Bronchus (tissue), 1 donor: ENCODE measurements around the genes MTX2 and AGPS.

DNA sequence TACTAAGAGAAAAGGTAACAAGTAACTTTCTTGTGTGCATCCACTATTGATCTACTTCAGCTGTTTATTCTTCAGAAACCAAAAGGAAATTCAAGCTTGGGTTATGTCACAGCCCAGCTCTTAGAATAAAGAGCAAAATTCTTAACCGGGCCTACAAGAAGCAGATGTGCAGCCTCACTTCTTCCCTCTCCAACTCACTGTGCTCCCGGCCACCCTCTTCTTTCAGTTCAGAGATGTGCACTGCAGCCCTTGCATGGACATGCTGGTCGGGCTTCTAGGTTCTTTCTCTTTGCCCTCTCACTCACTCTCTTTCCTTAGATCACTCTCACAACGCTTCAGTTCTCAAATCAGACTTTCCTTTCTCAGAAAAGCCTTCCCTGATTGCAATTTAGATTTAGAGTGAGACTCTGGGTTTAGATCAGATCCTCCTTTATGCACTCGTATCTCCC, 104.1 kb downstream of the CHN1 start:
- PRO-cap, result no peak

GRCh38 chr2:175178974-175179373, 2.5 kb downstream of the ATP5MC3 start:
- PRO-cap, result no peak

GRCh38 chr2:176053775-176054227, 30.0 kb downstream of the EVX2 start:
- PRO-cap, result no peak

GRCh38 chr2:176085772-176086437, 2.1 kb upstream of the EVX2 start:
- PRO-cap, result no peak

DNA sequence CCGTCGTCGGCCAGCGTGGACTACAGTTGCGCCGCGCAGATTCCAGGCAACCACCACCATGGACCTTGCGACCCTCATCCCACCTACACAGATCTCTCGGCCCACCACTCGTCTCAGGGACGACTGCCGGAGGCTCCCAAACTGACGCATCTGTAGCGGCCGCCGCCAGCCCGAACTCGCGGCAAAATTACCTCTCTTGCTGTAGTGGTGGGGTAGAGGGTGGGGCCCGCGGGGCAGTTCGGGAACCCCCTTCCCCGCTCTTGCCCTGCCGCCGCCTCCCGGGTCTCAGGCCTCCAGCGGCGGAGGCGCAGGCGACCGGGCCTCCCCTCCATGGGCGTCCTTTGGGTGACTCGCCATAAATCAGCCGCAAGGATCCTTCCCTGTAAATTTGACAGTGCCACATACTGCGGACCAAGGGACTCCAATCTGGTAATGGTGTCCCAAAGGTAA, 15.0 kb downstream of the HOXD3 start:
- PRO-cap, result no peak

DNA sequence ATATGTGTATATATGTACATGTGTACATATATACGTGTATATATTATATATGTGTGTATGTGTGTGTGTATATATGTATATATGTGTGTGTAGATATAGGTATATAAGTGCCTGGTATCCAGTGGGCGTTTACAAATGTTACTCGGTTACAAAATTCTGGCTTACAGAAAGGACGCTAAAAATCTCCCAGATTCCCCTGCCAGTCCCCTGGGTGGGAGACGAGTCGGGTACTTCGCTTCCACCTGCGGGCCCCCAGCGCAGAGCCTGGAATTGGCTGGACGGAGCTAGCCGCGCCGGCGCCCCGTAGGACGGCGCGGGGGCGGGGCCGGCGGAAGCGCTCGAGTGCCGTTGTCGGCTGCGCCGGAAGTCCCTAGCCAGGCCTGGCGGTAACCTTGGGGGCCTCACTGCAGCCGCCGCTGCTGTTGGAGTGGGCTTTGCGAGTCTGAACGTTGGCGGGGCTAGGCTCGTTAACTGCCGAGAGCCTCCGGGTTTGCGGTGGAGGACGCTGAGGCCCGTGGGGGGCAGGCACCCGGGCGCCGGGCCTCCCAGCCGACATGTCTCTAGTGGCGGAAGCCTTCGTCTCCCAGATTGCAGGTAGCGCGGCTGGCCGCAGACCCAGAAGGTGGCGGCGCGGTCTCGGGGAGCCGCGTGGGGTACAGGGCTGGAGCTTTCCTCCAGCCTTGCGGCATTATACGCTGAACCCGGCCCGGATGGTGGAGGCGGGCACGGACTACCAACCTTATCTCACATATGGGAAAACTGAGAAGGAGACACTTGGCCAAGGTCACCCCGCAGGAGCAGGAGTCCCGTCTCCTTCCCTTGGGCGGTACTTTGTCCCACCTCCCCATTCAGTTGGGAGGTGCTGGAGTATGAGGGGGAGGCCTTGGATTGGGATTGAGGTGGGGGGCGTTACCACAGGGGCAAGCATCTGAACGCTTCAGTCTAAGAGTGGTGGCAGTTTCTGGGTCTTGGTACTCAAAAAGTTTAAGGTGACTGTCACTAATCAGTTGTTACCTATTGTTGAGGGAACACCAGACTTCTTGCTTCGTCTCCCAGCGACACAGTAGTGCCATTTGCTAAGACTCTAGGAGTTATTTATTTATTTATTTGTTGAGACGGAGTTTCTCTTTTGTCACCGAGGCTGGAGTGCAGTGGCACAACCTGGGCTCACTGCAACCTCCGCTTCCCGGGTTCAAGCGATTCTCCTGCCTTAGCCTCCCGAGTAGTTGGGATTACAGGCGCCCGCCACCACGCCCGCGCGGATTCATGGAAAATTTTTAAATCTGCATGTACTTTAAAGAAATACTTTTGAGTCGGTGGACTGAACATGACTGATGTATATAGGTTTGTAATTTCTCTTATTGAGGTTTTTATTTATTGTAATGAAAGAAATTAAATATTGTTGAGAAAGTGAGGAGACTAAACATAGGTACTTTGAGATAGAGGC, at the start of gene MTX2:
Gene MTX2 (plus strand): TSS at position 367 of the 1,447 bp plus-strand sequence.
- PRO-cap, result bidirectional peak, plus-strand start at position 373 of the sequence, minus-strand start at position 266 of the sequence

DNA sequence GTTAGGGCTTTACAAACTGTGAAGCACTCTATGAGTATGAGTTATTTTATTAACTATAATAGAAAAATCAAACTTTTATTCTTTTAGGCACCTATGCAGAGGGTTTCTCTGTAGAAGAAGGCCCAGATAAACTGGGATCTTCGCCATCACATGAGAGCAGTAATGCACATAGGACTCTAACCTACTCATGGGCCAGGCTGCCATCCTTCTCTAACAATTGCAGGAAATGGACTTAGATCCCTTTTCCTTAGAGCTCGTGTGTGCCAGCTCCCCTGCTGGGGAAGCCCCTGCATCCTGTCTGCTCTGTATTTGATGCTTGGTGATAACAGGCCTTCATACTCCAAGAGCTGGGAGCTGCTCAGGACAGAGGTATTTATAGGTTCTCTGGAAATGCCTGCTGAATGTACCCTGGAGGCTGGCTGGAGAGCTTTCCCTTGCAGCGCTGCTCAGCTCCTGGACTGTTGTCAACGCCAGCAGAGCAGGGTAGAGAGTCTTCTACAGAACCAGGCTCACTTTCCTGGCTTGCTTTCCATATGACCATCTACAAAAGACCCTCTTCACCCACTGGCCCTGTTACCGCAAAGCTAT, 249.6 kb downstream of the MTX2 start:
- PRO-cap, result no peak

DNA sequence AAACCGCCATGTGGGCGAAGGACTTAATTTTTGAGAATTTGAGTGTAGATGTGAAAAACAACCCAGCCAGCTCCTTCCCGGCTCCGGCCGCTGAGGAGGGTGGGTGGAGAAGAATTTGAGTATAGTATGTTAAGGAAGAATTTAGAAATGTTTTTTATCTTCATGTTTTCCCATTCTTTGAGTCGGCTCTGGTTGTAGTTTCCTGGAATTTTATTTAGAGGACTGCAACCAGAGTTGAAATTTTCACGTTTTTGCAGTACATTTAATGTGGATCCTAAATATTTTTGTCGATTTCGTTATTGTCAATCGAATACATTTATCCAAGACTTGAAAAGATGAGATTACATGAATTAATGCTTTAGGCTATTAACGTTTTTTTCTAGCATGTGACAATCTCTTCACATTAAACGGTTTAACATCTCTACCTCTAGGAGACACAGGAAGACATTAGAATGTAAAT, 1.0 kb downstream of the HNRNPA3 start:
- PRO-cap, result no peak

DNA sequence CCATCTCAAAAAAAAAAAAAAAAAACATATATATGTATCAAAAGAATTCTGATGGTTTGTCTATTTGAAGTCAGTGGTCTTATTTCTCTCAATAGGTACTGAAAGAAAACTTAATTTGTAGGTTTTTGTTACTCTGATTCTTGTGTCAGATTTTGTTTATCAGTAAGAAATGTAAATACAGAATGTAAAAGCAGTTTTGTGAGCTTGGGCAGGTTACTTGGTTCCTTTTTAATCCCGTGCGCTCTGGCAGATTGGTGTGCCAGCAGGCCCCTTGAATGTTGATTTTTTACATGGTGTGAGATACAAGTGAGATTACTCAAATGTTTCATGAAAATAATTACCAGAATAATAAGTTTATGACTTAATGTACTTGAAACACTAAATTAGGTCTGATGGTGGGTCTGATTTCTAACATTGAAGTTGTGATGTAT, 13.3 kb downstream of the HNRNPA3 start:
- PRO-cap, result no peak

DNA sequence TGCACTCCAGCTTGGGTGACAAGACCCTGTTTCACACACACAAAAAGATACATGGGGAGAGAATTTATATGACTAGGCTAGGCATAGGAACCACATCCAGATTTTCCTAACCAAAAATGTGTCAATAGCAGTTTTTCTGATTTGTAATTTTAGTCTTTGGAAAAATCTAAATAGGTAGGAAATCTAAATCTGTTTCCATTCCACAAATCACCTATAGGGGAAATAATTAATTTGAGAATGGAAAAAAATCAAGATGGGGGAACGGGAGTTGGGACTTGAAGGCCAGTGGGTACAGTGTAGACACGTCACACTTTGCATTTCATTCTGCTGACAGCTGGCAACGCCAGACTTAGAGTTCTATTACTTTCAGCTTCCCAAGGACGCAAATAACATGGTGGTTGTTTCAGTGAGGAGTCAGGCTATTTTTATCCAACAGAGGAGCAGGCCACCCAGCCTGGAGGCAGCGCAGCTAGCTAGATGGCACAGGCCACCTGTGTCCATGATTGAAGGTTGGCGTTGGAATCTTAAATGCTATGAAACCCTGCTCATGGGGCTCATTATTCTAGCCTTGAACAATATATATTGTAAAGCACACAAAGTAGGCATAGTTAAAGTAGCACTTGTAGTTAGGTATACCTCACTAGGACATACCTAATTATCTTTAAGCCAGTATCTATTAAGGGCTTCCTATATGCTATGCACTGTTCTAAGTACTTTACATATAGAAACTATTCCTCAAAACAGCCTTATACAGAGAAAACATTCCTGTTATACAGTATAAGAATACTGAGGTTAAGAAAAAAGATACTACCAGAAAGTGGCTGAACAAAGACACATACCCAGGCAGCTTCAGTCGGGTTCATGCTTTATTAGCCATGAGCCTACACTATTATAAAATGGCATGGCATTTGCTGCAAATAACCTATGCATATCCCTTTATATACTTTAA, 23.5 kb downstream of the HNRNPA3 start:
- PRO-cap, result no peak

DNA sequence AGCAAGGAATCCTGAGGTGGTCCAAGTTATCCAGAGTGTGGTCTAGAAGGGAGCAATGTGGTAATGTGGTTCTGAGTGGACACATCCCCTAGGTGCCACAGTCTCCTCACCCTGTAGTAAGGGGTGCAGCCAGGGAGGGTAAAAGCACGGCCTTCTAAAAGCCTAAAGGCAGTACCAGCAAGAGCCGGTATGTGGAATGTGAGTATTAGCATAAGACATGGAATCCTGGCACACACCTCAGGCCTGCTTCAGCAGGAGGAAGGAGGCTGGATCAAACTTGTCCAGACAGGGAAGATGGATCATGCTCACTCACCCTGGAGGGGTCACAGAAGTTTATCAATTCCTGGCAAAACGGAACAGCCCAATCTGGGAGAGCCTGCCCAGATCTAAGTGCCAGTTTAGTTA, 58.1 kb upstream of the NFE2L2 start:
- PRO-cap, result no peak

DNA sequence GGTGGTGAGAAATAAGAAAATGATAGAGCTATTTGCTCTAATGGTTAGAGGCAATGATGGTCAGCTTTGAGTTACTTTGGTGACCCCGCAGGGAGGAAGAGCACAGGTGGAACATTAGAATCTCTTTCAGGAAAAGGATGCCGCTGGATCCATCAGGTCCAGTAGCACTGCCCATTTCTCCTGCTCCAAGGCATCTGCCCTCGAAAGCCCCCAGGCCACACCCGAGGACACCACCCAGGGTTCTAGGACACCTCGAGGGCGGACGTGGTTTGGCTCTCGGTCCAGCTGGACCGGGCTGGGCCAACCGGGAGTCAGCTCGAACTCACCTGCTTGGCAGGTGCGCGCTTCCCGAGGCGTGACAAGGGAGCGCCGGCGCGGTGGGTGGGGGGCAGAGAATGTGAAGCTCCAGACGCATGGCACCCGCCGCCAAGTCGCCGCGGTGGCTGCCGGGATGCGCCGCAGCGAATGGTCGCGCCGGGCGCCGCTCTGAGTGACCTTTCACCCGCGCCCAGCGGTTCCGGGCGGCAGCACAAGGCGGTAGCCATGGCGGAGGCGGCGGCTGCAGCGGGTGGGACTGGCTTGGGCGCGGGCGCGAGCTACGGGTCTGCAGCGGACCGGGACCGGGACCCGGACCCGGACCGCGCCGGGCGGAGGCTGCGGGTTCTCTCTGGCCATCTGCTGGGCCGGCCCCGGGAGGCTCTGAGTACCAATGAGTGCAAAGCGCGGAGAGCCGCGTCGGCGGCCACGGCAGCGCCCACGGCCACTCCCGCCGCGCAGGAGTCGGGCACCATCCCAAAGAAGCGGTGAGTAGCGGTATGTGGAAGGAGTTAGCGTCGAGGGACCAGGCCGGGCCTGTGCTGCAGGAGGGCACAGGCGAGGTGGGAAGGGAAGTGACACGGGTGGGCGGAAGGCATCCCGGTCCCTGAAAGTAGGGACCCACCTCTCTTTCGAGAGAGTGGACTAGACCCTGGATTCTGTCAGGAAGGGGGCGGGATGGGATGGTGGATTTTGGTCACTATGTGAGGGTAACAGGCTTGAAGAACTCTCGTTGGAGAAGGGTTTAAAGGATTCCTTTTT, at the start of gene AGPS:
Gene AGPS (plus strand): TSS at position 527 of the 1,077 bp plus-strand sequence.
- PRO-cap, result bidirectional peak, plus-strand start at position 544 of the sequence, minus-strand start at position 445 of the sequence

- PRO-cap, result no peak
These were observed 13.8 kb downstream of the TTC30B start for GRCh38 chr2:177538619-177539355.

GRCh38 chr2:177626205-177626683, 7.7 kb upstream of the TTC30A start:
- PRO-cap, result bidirectional peak, plus-strand start at chr2:177626544, minus-strand start at chr2:177626406

GRCh38 chr2:177727908-177728634, 109.5 kb upstream of the TTC30A start:
- PRO-cap, result no peak

DNA sequence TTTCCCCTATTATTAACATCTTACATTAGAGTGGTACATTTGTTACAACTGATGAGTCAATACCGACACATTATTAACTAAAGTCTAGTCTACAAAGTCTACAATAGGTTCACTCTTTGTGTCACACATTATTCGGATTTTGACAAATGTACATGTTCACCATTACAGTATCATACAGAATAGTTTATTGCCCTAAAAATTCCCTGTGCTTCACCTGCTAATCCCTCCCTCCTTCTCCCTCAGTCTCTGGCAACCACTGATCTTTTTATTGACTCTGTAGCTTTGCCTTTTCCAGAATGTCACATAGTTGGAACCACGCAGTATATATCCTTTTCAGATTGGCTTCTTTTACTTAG, 157.5 kb downstream of the PDE11A start:
- PRO-cap, result no peak

DNA sequence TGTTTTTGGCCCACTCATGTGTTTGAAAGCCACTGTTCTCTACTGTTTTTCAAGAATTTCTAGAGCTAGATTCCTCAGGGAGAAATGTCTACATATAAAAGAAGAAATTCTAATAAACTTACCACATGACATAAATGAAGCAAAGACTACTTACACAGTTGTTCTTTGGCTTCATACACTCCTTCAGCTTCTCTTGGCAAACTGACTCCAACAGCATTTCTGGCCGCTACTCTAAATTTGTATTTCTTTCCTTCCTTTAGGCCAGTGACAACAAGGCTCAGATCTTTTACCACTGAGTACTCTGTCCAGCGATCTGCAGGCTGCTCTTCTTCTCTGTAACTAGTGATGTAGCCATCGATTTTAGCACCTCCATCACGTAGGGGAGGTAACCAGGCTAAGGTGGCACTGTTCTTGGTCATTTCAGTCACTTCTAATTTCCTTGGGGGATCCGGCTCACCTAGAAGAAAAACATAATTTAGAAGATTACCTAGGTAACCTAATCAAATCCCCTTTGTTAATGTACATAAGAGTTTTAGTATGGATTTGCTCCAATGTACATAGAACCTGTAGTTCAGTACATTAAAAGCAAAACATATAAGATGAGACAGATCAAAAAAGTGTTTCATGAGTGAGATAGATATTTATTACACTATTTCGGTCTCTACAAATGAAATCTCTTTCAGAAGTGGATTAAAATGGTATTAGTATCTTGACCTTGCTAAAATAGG, 106.3 kb downstream of the PLEKHA3 start:
- PRO-cap, result no peak

GRCh38 chr2:178619458-178620337, 139.4 kb downstream of the PLEKHA3 start:
- PRO-cap, result no peak

DNA sequence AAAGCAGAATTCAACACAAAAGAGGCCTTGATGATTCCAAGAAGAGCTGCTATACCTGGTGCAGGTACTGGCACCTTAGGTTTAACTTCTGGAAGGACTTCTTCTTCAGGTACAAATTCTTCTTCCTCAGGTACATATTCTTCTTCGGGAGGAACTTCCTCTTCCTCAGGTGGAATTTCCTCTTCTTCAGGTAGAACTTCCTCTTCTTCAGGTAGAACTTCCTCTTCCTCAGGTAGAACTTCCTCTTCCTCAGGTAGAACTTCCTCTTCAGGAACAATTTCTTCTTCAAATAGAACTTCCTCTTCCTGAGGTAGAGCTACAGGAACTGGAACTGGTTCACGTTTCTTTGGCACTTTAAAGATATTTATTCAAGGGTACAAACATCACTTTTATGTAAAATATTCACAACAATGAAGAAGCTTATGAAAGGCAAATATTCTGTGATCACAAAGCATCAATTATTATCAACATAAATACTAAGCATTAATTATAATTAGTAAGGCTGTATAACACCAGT, 129.6 kb downstream of the TTN start:
- PRO-cap, result no peak

GRCh38 chr2:178739463-178740313, 67.5 kb downstream of the TTN start:
- PRO-cap, result no peak